Camera-type eye (tissue), 1 donor: ENCODE data around the gene BRI3BP.

- RAMPAGE, long total RNA = no peak
These were observed 2.3 kb downstream of the NCOR2 start for GRCh38 chr12:124565034-124565611.

- RAMPAGE, long total RNA = no peak
These were observed 715 bp downstream of the NCOR2 start for GRCh38 chr12:124566848-124566946.

GRCh38 chr12:124592439-124593147 lies 25.2 kb upstream of the NCOR2 start:
- RAMPAGE, long total RNA = no peak

- RAMPAGE, long total RNA = no peak
These were observed 85.8 kb upstream of the NCOR2 start for GRCh38 chr12:124653104-124653685.

- RAMPAGE, long total RNA = no peak
These were observed 127.4 kb upstream of the NCOR2 start for GRCh38 chr12:124694597-124695444.

GRCh38 chr12:124740577-124741160 lies 123.0 kb downstream of the SCARB1 start:
- RAMPAGE, long total RNA = no peak

DNA sequence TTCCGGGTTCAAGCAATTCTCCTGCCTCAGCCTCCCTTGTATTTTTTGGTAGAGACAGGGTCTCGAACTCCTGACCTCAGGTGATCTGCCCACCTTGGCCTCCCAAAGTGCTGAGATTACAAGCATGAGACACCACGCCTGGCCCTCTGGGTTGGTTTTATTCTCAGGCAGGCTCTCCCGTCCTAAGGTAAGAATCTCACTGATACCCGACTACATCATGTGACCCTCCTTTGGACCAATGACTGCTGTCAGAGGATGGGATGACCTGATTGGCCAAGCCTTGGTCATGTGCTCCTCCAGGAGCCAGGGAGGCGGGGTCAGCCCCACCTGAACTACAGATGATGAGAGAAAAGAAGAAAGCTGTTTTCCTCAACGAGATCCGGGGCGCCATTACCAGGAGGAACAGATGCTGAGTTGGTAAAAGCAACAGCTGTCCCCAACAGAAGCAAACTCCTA lies 119.0 kb downstream of the SCARB1 start:
- RAMPAGE, long total RNA = no peak

GRCh38 chr12:124755074-124755573 lies 108.5 kb downstream of the SCARB1 start:
- RAMPAGE, long total RNA = no peak

DNA sequence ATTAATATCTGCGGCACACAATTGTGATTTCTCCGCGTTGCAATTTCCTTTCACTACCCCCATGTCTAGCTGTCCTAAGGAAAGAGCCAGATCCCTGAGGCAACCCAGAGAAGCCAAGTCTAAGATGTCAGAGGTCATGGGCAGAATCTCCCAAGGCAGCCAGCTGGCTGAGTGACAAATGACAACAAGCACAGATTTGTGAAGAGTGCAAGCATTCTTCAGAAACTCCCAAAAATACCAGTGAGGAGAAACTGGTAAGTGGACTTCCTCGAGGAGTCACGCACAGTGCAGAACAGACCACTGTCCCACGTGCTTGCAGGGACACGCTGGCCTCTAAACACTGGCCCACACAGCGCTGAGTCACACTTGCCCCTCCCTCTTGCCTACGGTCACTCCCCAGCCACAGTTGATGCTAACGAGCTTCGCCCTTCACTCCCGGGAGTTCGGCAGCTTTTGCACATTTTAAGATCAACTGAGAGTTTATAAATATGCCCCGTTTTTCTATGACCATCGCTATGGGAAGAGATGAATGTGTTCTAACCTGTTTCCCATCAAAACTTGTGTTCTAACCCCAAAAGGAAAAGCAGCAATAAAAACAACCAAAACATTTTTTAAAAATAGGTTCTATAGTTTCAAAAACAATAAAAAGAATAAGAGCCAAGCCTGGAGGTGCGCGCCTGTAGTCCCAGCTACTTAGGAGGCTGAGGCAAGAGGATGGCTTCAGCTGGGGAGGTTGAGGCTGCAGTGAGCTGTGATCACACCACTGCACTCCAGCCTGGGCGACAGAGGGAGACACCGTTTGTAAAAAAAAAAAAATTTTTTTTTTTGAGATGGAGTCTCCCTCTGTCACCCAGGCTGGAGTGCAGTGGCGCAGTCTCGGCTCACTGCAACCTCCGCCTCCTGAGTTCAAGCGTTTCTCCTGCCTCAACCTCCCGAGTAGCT lies 9.6 kb downstream of the UBC start:
- RAMPAGE, long total RNA = no peak

DNA sequence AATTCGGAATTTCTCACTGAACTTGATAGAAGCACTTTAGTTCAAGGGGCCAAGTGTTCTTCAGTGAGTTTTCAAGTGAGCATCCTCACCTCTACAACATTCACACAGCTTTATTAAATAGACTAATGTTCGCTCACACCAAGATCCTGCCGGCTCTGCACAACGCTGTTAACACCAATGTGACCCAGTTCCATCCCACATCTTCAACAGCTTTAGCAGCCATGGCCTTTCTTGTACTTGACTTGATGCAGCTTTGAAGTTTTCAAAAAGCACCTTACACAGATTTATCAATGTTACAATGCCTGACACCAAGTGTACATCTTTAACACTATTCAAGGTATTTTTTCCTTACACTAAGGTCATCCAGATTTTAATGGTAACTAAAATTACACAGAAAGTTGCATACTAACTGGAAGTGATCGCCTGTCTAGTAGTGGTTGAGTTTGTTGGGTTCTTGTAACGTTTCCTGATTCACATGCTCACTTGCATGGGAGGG lies 4.4 kb downstream of the UBC start:
- RAMPAGE, long total RNA = no peak

DNA sequence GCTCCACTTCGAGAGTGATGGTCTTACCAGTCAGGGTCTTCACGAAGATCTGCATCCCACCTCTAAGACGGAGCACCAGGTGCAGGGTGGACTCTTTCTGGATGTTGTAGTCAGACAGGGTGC lies 2.2 kb downstream of the UBC start:
- RAMPAGE, long total RNA = no peak

- RAMPAGE, long total RNA = no peak
These were observed 2.0 kb downstream of the UBC start for GRCh38 chr12:124912472-124912908.

GRCh38 chr12:124928098-124928999 lies 13.9 kb upstream of the UBC start:
- RAMPAGE, long total RNA = no peak

- RAMPAGE, long total RNA = no peak
These were observed at the start of gene BRI3BP for GRCh38 chr12:124993305-124994520. Gene BRI3BP, plus strand, starts transcription at chr12:124993645.

DNA sequence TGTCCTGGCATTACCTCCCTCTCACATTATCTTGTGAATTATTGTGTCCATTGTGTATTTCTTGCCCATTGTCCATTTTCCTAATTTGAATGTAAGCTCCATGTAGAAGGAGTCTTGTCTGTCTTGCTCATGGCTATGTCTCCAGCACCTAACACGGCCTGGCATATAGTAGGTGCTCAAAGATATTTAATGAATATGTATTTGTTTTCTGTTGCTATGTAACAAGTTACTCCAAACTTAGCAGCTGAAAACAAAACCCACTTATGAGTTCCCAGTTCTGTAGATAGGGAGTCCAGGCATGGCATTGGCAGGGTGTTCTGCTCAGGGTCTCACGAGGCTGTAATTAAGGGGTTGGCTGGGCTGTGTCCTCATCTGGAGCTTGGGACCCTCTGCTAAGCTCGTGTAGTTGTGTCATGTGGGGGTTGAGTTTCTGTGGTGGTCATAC lies 15.0 kb upstream of the TMEM132B start:
- RAMPAGE, long total RNA = no peak

GRCh38 chr12:125996293-125996930 lies 810.2 kb downstream of the TMEM132B start:
- RAMPAGE, long total RNA = no peak

GRCh38 chr12:127163013-127163341 lies 1104.0 kb upstream of the TMEM132C start:
- RAMPAGE, long total RNA = no peak

- RAMPAGE, long total RNA = no peak
These were observed 77.9 kb downstream of the SLC15A4 start for GRCh38 chr12:128745934-128746264.

GRCh38 chr12:128783113-128783729 lies 40.5 kb downstream of the SLC15A4 start:
- RAMPAGE, long total RNA = no peak

DNA sequence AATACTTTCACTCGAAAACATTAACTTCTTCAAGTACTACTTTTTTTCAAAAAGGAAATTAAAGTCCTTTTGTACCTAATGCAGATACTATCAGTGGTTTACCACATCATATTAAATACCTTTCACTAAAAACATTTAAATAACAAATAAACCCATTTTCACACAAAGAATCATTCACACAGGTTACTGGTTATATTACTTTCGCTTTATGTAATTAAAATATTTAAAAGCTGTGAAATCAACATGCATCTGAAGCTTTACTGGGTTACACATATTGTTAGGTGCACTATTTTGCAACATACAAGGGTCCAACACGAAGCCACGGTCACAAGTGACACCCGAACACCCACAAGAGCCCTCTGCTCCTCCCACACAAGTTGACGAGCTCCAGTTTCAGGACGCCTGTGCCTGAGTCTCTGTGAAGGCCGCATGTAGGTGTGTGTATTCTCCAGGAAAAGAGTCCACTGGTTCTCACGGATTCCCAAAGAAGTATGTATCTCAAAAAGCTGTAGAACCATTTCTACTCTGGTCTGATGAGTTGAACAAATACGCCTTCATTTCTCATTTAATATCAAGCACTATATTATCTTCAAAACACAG lies 12.0 kb downstream of the SLC15A4 start:
- RAMPAGE, long total RNA = no peak